Hematopoietic multipotent progenitor cell (in vitro differentiated cells): ENCODE data around the gene TTC22.

GRCh38 chr1:54327213-54328033, 127.5 kb downstream of the MRPL37 start:
- CAGE, long polyA plus RNA: no peak

DNA sequence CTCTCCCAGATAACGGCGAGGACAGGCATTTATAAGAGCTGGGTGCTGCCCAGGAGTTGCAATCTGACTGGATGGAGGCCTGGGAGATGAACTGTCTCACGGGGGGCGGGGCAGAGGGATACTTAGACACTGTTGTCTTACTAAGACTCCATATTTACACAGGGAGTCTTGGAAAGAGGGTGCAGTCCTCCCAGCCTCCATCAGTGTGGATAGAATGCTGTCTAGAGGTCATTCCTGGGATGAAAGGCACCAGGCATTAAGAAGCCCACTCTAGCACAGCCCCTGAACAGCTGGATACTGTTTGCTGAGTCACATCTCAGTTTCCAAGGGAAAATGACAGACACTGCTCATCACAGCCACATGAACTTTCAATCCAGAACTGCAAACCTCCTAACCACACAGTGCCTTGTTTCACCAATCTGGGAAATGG, 162.9 kb downstream of the MRPL37 start:
- CAGE, long polyA plus RNA: no peak

- CAGE, long polyA plus RNA: no peak
These were observed 165.0 kb downstream of the MRPL37 start for GRCh38 chr1:54364797-54365469.

GRCh38 chr1:54407999-54408277, 140.1 kb upstream of the ACOT11 start:
- CAGE, long polyA plus RNA: no peak

- CAGE, long polyA plus RNA: no peak
These were observed 139.8 kb upstream of the ACOT11 start for GRCh38 chr1:54408278-54408600.

- CAGE, long polyA plus RNA: no peak
These were observed 61.3 kb upstream of the ACOT11 start for GRCh38 chr1:54486606-54487266.

DNA sequence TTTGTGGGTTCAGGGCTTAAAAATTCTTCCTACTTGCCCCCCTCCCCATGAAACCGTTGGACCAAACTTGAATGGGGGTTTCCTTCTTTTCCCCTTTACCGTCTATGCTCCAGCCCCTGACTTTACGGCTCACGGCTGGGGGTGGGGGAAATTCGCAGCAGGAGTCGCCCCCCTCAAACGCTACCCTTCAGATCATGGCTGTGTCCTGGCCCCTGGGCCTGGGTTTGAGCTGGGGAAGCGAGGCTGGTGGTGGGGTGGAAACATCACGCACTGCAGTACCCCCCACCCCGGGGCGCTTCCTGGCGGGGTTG, 59.3 kb upstream of the ACOT11 start:
- CAGE, long polyA plus RNA: no peak

DNA sequence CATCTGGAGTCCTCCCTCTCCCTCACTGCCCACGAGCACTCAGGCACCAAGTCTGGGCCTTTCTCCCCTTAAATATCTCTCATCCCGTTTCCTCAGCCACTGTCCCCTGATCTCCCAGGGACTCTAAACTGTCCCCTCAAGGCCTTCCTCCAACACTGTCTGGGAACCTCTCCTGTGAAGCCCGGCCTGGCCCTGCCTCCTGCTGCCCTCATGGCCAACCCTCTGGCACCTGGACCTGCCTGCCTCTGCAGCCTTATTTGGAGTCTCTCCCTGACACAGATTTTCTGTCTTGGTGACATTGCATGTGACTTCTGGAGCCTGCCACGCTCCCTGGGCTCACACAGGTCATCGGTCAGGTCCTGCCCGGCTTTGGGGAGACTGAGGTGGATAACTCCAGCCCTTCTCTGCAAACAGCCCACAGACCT, 57.2 kb upstream of the ACOT11 start:
- CAGE, long polyA plus RNA: no peak

DNA sequence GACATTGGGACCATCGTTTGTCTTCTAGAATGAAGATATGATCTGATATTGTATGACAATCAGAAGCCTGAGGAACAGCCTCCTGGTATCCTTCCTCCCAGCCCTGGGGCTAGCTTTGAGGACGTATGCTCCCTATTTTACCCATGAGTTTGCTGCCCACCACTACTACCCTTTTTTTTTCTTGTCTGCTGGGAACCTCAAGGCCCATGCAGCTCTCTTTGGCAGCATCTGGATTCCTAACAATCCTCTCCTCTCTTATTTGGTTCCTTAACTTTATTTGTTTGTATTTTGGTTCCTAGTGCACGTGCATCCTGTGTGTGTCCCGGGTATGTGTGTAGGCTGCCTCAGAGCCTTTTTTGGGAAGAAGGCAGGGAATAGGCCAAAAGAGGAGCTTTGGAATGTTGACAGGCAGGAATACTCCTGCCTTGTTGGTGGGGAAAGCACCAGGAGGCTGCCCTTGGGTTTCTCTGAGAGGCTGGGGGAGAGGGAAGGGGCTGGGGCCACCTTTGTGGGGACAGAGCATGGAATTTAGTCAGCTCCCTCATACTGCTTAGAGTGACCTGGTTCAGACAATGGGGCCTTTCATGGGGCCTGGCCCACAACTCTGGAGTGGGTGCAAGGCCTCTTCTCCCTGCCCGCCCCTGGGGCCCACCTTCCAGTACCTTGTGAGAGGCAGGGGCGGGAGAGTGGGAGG, 31.2 kb downstream of the ACOT11 start:
- CAGE, long polyA plus RNA: no peak

DNA sequence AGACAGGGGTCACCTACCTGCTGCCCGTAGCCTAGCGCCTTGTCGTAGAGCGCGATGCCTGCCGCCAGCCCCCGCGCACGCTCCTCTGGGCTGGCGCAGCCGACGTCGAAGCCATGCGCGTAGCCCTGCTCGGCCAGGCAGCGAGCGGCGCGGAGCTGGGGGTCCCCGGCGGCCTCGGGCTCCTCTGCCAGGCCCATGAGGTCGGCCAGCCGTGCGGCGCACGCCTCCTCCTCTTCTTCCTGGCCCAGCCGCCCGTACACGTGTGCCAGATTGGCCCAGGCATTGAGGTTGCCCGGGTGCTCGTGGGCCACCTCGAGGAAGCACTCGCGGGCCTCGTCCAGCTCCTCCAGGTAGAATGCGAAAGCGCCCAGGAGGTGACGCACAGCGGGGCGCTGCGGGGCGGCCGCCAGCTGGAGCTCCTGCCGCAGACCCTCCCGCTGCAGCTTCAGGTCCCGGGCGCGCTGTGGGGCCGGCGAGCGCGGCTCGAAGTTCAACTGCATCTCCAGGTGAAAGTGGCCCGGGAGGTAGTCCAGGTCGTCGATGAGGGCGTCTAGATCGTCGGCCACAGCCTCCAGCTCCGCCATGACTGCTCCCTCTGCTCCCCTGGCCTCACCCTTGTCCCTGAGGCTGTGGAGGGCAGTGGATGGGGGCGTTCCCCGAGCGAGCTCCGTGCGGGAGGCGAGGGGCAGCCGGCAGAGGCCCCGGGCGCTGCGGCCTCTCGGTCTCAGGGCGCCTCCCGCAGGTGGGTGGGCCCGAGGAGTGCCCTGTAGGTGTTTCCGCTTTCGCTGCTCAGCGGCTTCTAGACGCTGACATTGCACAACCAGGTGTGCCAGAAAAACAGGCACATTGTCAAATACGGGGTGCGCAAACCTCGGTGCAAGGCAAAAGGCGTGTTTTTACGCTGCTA, at the start of gene TTC22:
Gene TTC22, minus strand, starts transcription at position 744 of the 907 bp plus-strand sequence.
- CAGE, long polyA plus RNA: no peak

- CAGE, long polyA plus RNA: no peak
These were observed 1.8 kb upstream of the LEXM start for GRCh38 chr1:54803907-54804561.

- CAGE, long polyA plus RNA: no peak
These were observed 1.2 kb upstream of the LEXM start for GRCh38 chr1:54804562-54805190.

GRCh38 chr1:54807062-54807730, 1.3 kb downstream of the LEXM start:
- CAGE, long polyA plus RNA: no peak

DNA sequence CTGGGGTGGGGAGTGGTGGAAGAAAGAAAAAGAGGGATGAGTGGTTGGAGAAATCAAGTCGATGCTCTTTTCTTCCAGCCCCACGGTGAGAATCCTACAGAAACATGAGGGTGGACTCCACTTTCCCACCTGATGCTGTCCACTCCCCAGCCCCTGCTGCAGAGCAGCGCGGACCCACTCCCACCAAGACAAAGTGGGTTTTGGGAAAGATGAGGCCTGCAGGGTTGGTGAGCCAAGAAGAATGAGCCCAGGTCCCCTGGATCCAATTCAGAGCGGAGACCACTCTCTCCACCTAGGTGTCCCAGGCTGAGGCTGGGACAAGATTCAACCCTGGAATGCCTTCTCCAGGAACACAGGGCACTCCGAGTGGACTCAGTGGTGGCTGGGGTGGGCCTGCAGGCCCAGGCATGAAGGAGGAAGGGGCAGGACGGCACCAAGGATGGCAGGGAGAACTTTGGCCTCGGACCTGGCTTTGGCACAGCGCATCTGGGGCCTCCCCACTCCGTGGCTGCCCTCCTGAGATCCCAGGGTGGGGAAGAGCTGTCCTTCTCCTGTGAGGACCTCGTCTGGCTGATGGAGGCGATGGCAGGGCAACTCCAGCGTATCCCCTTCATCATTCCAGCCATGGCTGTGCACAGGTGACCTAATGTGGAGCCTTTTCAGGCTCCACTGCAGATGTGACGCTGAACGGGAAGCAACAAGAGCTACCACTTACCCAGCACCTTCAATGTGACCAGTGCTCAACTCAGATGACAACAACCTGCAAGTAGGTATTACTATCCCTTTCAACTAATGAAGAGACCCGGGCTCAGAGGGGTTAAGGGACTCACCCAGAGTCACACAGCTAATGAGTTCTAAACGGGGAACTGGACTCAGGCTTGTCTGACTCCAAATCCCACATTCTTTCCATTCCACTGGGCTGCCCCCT, 35.6 kb downstream of the DHCR24 start:
- CAGE, long polyA plus RNA: no peak

GRCh38 chr1:54883074-54883836, 3.7 kb downstream of the DHCR24 start:
- CAGE, long polyA plus RNA: no peak

DNA sequence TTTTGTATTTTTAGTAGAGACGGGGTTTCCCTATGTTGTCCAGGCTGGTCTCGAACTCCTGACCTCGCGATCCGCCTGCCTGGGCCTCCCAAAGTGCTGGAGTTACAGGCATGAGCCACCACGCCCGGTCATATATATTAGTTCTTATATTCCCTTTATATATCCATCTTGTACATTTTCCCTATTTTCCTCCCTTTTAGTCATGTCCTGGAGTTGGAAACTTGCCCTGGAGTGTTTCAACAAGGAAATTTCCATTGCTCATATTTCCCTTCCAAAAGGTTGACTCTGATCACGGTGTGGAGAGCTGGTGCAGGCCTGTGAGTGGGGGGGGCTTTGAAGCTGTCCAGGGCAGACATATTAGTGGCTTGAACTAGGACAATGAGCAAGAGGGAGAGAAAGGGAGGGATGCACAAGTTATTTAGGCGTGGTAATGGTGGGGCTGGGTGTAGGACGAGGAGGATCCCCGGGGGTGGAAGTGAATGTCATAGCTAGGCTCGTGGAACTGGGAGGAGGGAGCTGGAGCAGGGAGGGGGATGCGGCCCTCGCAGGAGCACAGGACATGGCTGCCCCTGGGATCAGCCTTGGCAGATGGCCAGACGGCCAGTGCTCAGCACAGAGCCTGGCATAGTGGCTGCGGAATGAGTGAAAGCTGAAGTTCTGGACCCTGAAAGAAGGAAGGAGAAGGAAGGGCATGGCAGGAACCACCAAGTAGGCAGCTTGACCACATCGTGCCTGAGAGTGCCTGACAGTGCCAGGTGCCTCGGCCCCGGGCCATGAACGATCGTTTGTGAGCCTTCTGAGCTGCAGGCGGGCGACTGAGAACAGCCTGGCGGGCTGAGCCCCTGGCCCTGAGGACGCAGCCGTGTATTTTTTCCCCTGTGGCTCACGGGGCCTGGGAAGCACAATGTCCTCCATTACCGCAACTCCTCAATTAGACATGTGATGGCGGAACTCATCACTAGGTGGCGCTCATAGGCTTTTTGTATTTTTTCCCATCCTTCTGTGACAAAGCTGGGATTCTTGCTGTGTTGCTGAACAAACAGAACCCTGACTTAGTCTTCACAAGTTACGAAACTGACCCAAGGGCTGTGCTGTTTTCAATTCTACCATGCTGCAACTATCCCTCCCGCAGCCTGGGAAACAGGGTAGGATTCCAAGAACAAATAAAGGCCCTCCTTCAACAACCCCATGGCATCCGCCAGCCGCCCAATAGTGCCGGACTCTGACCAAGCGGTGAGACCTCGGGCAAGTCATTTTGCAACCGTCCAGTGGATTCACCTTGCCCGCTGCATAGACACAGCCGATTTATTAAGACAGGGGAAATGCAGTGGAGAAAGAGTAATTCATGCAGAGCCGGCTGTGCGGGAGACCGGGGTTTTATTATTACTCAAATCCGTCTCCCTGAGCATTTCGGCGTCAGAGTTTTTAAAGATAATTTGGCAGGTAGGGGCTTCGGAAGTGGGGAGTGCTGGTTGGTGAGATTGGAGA, 30.0 kb upstream of the TMEM61 start:
- CAGE, long polyA plus RNA: no peak

DNA sequence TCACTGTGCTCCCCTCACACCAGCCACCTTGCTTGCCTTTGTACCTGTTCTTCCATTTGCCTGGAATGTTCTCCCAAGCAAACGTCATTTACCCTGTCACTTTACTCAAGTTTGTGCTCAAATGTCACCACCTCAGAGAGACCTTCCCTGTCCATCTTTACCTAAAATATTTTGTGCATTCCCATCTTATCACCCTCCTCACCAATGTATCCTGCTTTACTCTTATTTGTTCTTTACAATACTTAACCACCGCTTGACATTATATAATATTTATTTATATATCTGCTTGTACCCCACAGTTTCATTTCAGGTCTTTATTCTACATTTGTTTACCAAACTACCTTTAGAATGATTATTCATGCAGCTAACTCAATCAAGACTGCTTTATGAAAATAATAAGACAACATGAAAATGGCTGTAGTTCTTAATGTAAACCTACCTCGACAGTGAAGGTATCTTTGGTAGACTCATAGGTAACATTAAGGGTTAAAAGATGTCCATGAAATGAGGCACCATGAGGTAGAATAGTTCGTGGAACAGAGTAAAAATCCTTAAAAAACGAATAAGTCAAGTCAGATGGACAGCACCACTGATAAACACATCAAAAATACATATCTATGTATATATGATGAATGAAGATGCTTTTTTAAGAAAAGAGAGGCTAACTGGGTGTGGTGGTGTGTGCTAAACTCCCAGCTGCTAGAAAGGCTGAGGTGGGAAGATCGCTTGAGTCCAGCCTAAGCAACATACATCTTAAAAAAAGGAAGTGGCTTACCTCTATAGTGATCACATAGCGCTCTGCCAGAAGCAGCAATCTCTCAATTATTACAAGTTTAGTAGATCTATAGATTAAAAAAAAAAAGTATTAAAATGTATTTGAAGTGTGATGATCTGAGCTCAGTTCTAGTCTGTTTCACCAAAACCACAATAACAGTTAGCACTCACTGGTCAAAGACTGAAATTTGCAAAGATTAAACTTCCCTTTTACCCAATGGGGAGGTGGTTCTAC, 76.7 kb downstream of the USP24 start:
- CAGE, long polyA plus RNA: no peak

- CAGE, long polyA plus RNA: no peak
These were observed 533 bp downstream of the USP24 start for GRCh38 chr1:55214455-55215206.

DNA sequence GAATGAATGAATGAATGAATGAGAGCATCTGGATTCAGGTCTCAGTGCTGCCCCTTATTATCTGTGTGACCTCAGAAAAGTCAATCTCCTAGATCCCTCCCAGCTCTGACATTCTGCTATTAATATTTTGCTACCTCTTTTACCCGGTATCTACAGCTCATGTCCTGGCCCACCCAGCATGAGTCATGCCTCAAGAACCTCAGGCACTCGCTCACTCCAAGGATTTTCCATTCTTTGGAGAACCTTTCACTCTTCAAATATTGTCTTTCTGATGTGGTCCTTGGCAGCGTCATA, 213.8 kb upstream of the USP24 start:
- CAGE, long polyA plus RNA: no peak

- CAGE, long polyA plus RNA: no peak
These were observed 165.9 kb downstream of the PLPP3 start for GRCh38 chr1:56413286-56414129.